ENCODE results near the gene TADA3.

GRCh38 chr3:5055563-5056204 lies 66.4 kb upstream of the ARL8B start:
- RRBS, result no CpG with 5 or more reads among the region's 5 CpGs

- RRBS, result no CpG with 5 or more reads among the region's 5 CpGs
Observed at GRCh38 chr3:5207021-5207505, 19.6 kb downstream of the EDEM1 start.

GRCh38 chr3:7739703-7740109 lies 761.9 kb upstream of the LMCD1 start:
- RRBS, result no CpG with 5 or more reads among the region's 1 CpG

- RRBS, result no CpG with 5 or more reads among the region's 15 CpGs
Observed at GRCh38 chr3:8444223-8444887, 57.3 kb upstream of the LMCD1 start.

- RRBS, result no CpG with 5 or more reads among the region's 2 CpGs
Observed at GRCh38 chr3:8445844-8446327, 55.7 kb upstream of the LMCD1 start.

GRCh38 chr3:8492907-8493775 lies 8.5 kb upstream of the LMCD1 start:
- RRBS, result no CpG with 5 or more reads among the region's 12 CpGs

- RRBS, result no CpG with 5 or more reads among the region's 1 CpG
Observed at GRCh38 chr3:8503415-8503898, 1.8 kb downstream of the LMCD1 start.

DNA sequence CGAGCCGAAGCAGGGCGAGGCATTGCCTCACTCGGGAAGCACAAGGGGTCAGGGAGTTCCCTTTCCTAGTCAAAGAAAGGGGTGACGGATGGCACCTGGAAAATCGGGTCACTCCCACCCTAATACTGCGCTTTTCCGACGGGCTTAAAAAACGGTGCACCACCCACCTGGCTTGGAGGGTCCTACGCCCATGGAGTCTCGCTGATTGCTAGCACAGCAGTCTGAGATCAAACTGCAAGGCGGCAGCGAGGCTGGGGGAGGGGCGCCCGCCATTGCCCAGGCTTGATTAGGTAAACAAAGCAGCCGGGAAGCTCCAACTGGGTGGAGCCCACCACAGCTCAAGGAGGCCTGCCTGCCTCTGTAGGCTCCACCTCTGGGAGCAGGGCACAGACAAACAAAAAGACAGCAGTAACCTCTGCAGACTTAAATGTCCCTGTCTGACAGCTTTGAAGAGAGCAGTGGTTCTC lies 32.9 kb downstream of the SSUH2 start:
- RRBS, result no CpG with 5 or more reads among the region's 17 CpGs

GRCh38 chr3:8941370-8941898 lies 21.8 kb downstream of the RAD18 start:
- RRBS, result no CpG with 5 or more reads among the region's 5 CpGs

GRCh38 chr3:9183712-9184486 lies 65.5 kb downstream of the SRGAP3 start:
- RRBS, result 20% methylated on average over 4 of the region's 10 CpGs

GRCh38 chr3:9247273-9248093 lies 2.0 kb downstream of the SRGAP3 start:
- RRBS, result 61% methylated on average over 1 of the region's 20 CpGs

GRCh38 chr3:9384363-9384975 lies 12.9 kb upstream of the SETD5 start:
- RRBS, result no CpG with 5 or more reads among the region's 12 CpGs

DNA sequence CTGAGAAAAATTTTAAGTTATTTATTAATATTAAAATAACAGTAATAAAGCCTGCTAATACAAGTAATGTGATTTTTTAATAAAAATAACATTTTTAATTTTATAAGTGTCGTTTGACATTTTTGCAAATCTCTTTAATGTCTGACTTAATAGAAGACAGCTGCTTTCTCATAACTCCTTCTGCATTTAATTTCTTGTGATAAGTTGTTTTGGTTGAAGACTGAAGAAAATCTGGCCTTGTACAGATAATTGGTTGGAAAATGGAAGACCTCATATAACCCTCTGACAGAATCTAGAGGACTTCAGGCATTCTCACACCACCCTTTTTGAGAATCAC lies 11.4 kb downstream of the SETD5 start:
- RRBS, result no CpG with 5 or more reads among the region's 1 CpG

DNA sequence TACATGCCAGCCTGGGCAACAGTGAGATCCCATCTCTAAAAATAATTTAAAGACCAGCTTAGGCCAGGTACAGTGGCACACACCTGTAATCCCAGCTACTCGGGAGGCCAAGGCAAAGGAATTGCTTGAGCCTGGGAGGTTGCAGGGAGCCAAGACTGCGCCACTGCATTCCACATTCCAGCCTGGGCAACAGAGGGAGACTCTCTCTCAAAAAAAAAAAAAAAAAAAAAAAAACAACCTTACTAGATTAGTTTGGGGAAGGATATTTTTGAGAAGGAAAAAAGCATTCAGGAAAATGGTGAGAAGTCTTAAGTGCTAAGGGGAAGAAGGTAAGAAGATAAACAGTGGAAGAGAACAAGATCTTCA lies 69.6 kb downstream of the SETD5 start:
- RRBS, result no CpG with 5 or more reads among the region's 2 CpGs

DNA sequence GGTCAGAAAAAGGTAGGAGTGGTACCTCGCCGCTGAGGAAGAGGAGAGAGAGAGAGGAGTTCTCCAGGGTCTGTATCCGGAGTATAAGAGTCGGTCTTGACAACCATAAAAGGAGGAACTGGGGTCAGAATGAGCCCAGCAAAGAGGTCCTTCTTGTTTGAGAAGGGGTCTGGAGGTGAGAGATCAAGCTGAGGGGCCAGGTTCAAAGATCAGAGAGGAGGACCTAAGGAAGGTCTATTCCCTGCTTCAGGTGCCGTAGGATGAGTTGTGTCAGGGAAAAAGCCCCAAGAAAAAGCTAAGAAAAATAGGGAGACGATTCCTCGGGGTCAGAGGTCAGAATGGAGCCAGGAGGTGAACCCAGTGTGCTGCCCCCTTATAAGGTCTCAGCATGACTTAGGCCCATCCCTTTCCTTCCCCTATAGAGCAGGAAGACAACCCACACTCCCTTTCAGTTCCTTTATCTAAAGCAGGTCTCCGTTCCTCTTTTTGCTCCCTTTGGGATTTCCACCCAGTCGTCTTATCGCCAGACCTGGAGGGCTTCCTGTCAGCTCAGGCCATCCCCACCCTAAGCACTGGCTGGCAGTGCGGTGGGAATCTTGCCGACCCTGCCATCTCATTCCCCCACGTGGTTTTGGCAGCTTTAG lies 633 bp downstream of the MTMR14 start:
- RRBS, result no CpG with 5 or more reads among the region's 13 CpGs

DNA sequence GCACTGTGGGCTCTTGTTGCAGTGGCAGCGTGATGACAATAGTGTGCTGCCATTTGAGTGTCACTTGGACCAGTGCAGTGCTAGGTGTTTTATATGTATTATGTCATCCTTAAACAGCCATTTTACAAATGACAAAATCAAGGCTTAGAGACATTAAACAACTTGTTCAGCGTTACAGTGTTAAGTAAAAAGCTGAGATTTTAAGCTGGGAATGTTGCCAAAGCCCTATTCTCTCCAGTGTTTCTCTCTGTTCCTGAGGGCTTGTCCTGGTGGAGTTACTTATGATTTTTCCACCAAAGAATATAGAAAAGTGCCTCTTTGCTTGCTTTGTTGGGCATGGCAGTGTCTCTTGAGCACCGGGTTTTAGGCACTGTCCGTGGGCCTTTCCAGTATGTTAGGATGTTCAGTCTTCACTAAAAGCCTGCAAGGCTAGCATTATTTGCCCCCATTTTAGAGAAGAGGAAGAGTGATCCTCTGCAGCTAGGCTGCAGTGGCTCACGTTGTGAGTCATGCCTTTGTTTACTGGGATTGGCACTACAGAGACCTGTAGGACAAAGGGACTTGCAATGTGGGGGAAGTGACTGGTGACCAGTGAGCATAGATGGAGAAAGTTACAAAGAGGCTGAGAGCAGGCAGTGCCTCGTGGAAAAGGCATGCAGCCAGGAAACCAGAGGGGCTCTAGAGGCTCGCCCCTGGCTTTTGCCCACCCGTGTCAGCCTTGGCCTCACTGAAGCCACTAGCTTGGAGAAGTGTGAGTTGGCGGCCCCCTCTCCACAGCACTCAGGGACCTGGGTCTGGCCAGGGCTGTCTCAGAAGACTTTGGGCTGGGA lies 27.0 kb upstream of the CPNE9 start:
- RRBS, result no CpG with 5 or more reads among the region's 9 CpGs

- RRBS, result no CpG with 5 or more reads among the region's 5 CpGs
Observed at GRCh38 chr3:9722222-9722703, 9.3 kb upstream of the BRPF1 start.

DNA sequence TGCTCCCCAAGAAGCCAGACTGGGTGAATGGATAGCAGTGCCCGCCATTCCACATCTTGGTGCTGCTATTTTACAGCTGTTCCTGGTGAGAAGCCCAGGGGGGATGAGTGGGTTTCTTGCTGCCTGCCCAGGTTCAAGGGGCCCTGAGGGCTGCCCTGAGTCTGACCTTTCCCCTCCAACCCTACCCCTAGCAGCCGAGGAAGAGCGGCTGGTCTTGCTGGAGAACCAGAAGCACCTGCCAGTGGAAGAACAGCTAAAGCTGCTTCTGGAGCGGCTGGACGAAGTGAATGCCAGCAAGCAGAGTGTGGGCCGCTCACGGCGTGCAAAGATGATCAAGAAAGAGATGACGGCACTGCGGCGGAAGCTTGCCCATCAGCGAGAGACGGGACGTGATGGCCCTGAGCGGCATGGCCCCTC lies 6.4 kb upstream of the OGG1 start:
- RRBS, result no CpG with 5 or more reads among the region's 15 CpGs

GRCh38 chr3:9791934-9792877 lies at the start of gene TADA3:
TADA3 (minus strand) TSS chr3:9792473.
- RRBS, result 2% methylated on average over 24 of the region's 51 CpGs

DNA sequence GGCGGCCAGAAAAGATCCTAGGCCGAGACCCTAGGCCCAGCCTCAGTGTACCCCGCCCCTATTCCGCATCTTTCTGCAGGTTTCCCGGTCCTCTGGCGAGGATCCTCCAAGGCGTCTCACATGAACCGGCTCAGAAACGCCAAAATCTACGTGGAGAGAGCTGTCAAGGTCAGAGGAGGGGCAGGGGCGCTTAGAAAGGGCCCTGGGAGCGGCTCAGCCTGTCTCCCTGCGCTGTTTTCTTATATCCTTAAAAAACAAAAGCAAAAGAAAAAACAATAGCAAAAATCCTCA lies 425 bp downstream of the TTLL3 start:
- RRBS, result 73% methylated on average over 3 of the region's 13 CpGs

Data from Ishikawa (cell line).